Right ventricle myocardium (tissue), 1 donor: ENCODE results near the genes DENND5A and ADM.

GRCh38 chr11:8807305-8808224 is 2.9 kb downstream of the DENND2B start:
- PRO-cap, 2 experiments: peak in 2 of 2 experiments; most common plus-strand start chr11:8807692 (in 1)

DNA sequence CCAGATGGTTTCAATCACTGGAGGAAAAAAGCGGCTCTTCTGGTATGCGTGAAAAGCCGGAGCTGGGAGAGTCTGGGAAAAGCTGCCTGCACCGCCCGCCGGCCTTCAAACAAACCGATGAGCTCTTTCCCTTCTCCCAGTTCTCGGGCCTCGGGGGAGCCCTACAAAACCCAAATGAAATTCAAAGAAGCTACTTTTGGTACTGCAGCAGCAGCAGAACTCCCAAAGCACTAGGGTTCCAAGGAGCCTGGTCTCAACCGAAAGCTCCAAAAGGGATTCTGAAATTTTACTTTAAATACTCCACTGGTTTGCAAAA is 39.6 kb upstream of the AKIP1 start:
- PRO-cap, 2 experiments: peak in 2 of 2 experiments; most common plus-strand start position 52 of the sequence (in 1)

DNA sequence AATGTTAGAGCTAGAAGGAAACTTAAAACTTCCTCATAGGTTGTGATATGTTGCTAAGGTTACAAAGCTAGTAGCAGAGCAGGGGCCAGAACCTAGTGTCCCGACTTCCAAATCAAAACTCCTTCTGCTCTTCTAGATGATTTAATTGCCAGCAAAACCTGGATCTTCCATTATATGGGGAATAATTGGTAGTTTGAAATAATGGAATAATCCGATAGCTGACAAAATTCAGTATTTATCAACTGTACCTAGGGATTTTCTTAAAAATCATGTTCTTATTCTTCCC is 203 bp downstream of the ASCL3 start:
- PRO-cap, 2 experiments: no peak in any of the 2 experiments

DNA sequence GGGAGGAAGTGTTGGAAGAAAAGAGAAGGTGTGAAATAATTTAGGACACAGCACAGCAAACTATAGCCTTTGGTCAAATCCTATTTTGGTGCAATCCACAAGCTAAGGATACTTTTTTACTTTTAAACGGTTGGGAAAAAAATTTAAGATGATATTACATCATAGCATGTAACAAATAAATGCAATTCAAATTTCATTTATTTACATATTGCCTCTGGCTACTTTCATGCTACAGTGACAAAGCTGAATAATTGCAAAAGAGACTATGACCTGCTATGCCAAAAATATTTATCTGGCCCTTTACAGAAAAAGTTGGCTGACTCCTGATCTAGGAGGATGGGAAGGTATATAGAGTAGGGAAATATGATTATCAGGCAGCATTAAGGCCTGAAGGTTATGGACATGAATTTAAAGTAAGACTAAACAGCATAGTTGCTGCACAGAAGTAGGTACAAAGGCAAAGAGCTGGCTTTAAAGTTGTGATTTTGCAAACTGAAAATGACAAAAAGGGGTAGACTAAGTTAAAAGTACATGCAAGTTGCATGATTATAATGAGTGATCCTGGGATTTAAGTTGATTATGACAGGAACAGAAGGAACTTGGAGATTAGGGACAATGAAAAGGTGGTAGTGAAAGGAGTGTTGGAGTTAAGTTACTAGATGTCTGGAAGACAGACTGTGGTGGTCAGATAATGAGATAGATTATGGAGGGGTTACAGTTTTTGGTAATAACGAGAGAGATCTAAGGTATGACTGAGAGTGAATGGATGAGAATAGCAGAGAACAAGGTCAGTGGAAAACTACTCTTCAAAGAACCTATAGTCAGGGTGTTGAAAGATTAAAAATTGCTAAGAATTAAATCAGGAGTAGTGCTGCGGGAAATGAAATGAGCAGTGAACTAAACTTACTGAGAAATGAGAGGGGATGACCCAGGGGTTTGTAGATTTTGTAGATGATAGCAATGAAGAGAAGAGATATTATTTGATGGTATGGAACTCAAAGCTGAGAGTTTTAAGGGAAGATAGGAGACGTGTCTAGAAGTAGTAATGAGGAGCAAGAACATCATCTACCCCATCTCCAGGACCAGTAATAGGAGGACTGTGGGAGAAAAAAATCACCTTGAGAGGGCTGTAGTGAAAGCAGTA is 7.6 kb upstream of the TMEM9B start:
- PRO-cap, 2 experiments: no peak in any of the 2 experiments

GRCh38 chr11:9004384-9004659 is 521 bp upstream of the NRIP3 start:
- PRO-cap, 2 experiments: no peak in any of the 2 experiments

DNA sequence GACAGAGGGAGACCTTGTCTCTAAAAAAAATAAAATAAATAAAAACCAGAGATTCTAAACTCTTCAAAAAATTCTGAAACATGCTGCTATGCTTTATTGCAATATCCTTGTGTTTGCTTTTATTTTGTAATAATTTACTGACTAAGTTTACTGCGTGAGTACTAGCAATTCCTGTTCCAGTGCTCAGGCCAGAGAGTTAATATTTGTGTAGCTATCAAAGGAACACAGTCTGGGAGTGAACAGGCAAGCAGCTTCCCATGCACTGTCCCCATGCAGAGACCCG is 12.0 kb upstream of the SCUBE2 start:
- PRO-cap, 2 experiments: no peak in any of the 2 experiments

GRCh38 chr11:9178015-9178488 is 86.7 kb upstream of the SCUBE2 start:
- PRO-cap, 2 experiments: no peak in any of the 2 experiments

- PRO-cap, 2 experiments: no peak in any of the 2 experiments
Measured at GRCh38 chr11:9185668-9186276, 79.4 kb downstream of the DENND5A start.

GRCh38 chr11:9265241-9265602 is at the start of gene DENND5A:
Gene DENND5A (minus strand): TSS chr11:9265350.
- PRO-cap, 2 experiments: peak in 2 of 2 experiments; most common plus-strand start chr11:9265440 (in 2); most common minus-strand start chr11:9265313 (in 2)

DNA sequence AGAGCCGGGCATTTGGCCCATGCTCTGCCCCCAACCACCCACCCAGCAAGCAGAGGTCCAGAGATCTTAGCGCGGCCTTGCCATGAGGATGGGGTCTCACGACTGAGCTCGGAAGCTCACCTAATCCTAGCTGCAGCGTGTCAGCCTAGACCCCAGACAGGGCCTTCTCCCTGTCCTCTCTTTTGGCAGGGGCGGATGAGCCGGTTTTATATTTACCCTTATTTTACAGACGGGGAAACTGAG is 374 bp upstream of the DENND5A start:
- PRO-cap, 2 experiments: no peak in any of the 2 experiments

GRCh38 chr11:9313593-9313969 is 812 bp downstream of the TMEM41B start:
- PRO-cap, 2 experiments: no peak in any of the 2 experiments

DNA sequence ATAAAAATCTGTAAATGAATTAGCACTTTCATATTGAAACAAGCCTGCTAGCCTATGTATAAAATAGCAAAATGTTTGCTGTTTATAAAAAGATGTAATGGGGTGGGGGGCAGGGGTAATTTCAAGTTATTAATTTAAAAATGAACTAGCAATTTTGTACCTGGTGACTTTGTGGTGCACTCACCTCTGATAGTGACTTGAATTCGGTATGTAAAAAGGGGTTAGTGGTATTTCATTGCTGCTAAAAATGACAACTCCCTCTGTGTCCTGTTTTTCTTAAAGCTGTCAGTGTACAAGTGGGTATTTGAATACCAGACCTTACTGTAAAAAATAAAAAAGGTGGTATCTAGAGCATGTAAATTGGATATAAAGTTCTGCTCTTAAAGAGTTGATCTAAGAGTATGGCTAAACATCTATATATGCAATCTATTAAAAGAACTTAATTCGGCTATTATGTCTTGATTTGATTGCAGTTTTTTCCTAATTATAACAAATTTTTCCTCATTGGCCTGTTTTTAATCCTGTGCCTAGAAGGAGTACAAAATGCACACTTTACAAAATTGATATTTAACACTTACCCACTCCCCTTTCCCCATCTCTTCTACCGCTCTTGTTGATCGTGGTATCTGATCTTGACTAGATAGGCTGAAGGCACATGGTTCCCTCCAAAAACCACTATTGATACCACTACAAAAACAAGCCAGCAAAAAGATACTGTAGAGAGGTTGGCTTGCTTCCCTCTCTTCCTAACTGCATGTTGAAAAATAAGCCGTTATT is 14.8 kb upstream of the ZNF143 start:
- PRO-cap, 2 experiments: no peak in any of the 2 experiments

DNA sequence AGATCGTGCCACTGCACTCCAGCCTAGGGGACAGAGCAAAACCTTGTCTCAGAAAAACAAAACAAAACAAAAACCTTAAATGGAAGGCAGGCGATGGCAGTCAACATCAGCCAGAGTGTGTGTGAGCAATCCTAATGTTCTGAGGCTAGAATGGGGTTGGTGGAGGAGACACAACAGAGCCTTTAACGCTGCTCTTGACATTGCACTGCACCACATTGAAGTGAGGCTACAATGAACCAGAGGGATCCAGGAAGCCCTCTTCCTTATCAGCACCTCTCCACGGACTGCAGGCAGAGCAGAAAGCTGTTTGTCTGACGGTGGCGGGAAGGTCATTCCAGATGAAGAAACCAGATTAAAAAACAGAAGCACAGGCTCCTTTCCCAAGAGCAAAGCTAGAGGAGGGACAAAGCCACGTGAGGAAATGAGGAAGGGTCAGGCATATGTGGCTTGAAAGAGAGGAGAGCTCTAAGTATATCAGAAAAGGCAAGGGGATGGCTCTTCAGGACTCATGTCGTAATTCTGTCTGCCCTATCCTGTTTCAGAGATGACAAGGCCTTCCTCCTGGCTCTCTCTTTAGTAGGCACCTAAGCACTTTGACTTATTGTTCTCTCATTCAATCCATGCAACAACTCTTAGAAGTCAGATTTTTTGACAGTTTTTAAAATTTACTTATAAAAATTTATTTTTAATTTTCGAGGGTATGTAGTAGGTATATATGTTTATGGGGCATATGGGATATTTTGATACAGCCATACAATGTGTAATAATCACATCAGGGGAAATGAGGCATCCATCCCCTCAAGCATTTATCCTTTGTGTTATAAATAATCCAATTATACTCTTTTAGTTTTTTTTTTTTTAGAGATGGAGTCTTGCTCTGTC is 21.5 kb upstream of the WEE1 start:
- PRO-cap, 2 experiments: no peak in any of the 2 experiments

GRCh38 chr11:9586365-9587008 is 13.0 kb downstream of the WEE1 start:
- PRO-cap, 2 experiments: no peak in any of the 2 experiments

GRCh38 chr11:9601119-9601869 is 27.8 kb downstream of the WEE1 start:
- PRO-cap, 2 experiments: no peak in any of the 2 experiments

DNA sequence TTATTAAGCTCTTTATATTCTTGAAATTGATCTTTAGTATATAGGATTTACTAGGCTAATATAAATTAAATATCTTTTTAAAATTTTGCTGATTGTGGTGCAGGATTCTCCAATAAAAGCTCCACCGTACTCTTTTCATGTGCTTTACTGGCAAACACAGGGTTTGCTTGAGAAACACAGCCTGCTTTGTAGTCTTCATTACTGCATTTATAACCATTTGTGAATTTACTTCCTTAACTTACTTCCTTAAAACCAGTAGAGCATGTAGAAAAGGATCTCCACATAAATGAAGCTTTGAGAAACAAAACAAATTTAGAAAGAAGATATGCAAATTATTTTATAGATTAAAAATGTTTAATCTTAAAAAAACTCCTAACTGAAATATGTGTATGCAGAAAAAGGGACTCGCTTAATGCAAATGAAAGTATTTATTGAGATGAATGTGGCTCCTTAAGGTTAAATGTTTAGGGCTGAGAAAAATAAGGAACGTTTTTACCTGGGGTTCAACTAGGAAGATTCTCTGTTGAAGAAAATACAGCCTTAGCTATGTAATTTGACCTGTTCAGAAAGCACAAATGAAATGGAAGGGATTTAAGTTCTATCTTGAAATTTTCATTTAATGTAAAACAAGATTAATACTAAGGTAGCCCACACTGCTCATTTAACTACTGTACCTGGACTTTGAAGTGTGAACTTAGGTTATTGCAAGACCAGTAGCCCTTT is 29.0 kb downstream of the SWAP70 start:
- PRO-cap, 2 experiments: no peak in any of the 2 experiments

DNA sequence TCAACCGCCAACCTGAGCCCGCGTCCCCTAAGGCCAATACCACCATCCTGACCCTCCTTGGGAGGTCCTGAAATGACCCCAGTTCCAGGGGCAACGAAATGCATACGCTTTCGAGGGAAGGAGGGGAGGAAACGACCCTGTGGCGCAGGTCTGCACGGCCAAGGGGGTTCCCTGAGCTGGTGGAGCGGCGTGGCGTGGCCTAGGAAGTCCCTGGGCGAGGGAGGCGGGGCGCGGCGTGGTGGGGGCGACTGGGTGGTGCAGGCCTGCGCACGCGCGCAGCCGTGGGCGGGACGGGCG is 94.0 kb downstream of the SWAP70 start:
- PRO-cap, 2 experiments: peak in 2 of 2 experiments; most common minus-strand start position 196 of the sequence (in 2)

- PRO-cap, 2 experiments: no peak in any of the 2 experiments
Measured at GRCh38 chr11:10272063-10272540, 21.9 kb downstream of the SBF2 start.

DNA sequence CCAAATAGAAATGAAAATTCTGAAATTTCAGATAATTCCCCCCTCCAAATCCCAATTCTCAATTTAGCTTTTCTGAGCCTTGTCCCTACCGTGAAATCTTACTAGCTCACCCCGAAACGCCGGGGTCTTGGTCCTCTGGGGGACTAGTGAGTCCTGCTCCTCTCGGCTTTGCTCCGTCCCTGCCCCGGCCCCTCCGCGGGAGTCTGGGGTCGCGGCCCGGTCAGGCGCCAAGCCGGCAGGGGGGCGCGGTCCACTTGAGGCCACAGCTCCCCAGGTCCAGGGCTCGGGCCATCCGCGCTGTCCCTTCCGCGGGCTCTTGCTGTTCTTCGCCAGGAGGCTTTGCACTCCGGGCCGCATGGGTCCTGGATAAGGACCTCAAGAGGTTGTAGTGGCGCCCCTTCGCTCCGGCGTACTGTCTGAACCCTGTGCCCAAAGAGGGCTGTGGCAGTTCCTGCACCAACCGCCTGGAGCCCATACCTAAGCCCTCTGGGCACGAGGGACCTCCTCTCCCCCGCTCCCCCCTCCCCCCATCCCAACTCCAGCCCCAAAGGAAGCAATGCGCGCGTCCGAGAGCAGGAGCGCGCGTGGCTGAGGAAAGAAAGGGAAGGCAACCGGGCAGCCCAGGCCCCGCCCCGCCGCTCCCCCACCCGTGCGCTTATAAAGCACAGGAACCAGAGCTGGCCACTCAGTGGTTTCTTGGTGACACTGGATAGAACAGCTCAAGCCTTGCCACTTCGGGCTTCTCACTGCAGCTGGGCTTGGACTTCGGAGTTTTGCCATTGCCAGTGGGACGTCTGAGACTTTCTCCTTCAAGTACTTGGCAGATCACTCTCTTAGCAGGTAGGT is at the start of gene ADM:
TSS of gene ADM (plus strand) at position 684 of the 846 bp plus-strand sequence.
- PRO-cap, 2 experiments: peak in 2 of 2 experiments; most common plus-strand start position 688 of the sequence (in 2); most common minus-strand start position 205 of the sequence (in 2)

- PRO-cap, 2 experiments: no peak in any of the 2 experiments
Measured at GRCh38 chr11:10386922-10388181, 67.7 kb upstream of the AMPD3 start.